A375 (cell line): ENCODE results near the genes KCNT2 and ASPM.

GRCh38 chr1:195721390-195722143, 886.7 kb downstream of the KCNT2 start:
- RAMPAGE, long total RNA: no peak

- RAMPAGE, long total RNA: start-site peak on the minus strand at chr1:196608793-196608896, 11 and 8 reads in 2 replicates
Observed at GRCh38 chr1:196608303-196609442, at the start of gene KCNT2. Gene KCNT2, minus strand, starts transcription at chr1:196608440.

DNA sequence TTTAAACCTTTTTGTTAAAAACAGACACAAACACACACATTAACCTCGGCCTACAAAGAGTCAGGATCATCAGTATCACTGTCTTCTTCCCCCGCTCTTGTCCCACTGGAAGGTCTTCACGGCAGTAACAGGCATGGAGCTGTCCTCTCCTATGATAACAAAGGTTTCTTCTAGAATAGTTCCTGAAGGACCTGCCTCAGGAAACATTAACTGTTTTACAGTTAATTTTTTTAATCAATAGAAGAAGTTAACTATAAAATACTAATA, 2.9 kb downstream of the CFHR1 start:
- RAMPAGE, long total RNA: no peak

GRCh38 chr1:196907878-196908227, 20.0 kb downstream of the CFHR4 start:
- RAMPAGE, long total RNA: no peak

- RAMPAGE, long total RNA: no peak
Observed at GRCh38 chr1:197066316-197066627, 788 bp downstream of the F13B start.

DNA sequence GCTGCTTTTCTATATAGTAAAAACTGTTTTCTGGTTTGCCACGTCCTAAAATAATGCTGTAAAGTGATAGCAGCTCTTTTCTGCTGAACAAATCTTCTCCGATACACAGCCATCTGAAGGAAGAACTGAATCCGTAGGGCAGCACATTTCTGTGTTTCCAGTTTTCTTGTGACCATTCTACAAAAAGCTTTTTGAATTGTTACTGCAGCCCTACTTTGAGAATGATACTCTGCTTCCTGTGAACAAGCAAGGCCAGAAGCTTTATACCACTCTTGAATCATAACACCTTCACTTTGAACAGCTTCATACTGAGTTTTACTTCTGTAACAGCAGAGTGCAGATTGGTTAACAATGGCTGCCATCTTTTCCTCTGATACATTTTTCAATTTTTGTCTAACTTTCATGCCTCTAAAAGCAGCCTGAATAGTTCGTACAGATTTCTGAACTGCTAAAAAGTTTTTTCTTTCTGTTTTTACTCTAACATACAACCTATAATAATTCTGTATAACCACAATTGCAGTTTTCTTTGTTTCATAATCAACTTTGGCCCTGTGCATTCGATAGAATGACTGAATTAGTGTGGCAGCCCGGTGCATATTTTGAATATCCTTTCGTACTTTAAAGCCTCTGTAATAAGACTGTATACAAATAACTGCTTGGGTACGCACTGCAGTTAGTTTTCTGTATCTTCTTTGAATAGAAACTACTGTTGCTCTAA, 33.7 kb upstream of the F13B start:
- RAMPAGE, long total RNA: no peak

- RAMPAGE, long total RNA: start-site peak on the minus strand at chr1:197146595-197146646, 20 and 23 reads in 2 replicates
Observed at GRCh38 chr1:197145780-197146766, at the start of gene ASPM. Gene ASPM, minus strand, starts transcription at chr1:197146669.

- RAMPAGE, long total RNA: no peak
Observed at GRCh38 chr1:197783515-197784029, 8.3 kb upstream of the DENND1B start.

- RAMPAGE, long total RNA: no peak
Observed at GRCh38 chr1:198076327-198076591, 80.5 kb upstream of the NEK7 start.

DNA sequence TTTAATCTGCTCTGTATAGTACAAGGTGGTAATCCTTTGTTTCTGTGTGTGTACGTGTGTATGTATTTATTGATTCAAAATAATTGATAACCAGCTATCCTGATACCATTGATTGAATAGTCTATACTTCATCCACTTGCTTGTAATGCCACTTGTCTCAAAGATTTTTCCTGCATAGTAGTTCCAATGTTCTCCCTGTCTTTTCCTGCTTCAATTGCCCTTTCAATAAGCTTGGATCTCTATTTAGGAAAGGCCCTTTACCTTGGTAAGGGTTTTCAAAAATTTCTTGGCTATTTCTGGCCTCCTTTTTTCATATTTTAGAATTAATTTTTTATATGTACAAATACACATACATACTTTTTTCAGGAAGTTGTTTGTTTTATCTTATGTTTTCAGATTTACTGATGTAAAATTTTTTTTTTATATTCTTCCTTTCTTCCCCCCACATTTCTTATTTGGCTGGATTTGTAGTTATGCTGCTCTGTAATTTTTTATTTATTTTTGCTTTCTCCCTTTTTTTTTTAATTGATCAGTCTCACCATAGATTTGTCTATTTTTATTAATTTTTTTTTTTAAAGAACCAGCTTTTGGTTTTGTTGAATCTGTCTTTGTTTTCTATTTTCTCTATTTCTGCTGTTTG, 35.1 kb downstream of the NEK7 start:
- RAMPAGE, long total RNA: no peak

GRCh38 chr1:198193551-198194300, 36.9 kb downstream of the NEK7 start:
- RAMPAGE, long total RNA: no peak

- RAMPAGE, long total RNA: no peak
Observed at GRCh38 chr1:198282610-198283496, 126.1 kb downstream of the NEK7 start.

DNA sequence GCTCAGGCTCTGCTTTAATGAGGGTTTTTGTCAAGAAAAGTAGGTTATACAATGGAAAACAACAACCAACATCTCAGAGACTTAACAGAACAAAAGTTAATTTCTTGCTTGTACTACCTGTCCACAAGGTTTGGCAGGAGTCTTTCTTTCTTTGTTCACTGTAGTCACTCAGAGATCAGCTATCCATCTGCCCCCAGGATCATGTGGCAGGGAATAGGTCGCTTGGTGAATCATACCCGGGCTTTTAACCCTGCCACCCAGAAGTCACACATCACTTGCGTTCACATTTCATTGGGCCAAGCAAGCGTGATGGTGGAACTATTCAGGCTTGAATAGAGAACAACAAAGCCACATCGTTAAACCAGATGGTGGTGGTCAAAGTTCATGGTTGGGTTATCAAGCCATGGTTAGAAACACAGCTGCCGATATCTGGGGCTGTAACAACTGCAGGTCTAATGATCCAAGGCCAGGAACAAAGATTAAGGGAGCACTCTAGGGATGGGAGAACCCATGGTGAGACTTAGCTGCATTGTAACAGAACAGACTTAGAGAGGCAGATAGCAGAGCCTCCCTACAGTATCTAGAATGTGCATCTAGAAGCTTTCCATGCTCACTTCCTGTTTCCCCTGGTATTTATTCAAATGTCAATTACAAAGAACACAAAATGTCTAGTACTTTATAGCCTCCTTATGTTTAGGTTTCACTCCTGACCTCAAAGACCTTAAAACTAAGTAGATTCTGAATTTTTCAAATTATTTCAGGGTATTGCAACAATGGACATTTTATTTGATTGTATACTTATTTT, 40.0 kb upstream of the PTPRC start:
- RAMPAGE, long total RNA: no peak

- RAMPAGE, long total RNA: no peak
Observed at GRCh38 chr1:198619796-198620205, 19.0 kb upstream of the PTPRC start.

- RAMPAGE, long total RNA: no peak
Observed at GRCh38 chr1:198678407-198678839, 39.6 kb downstream of the PTPRC start.

GRCh38 chr1:198694391-198694679, 55.5 kb downstream of the PTPRC start:
- RAMPAGE, long total RNA: no peak

DNA sequence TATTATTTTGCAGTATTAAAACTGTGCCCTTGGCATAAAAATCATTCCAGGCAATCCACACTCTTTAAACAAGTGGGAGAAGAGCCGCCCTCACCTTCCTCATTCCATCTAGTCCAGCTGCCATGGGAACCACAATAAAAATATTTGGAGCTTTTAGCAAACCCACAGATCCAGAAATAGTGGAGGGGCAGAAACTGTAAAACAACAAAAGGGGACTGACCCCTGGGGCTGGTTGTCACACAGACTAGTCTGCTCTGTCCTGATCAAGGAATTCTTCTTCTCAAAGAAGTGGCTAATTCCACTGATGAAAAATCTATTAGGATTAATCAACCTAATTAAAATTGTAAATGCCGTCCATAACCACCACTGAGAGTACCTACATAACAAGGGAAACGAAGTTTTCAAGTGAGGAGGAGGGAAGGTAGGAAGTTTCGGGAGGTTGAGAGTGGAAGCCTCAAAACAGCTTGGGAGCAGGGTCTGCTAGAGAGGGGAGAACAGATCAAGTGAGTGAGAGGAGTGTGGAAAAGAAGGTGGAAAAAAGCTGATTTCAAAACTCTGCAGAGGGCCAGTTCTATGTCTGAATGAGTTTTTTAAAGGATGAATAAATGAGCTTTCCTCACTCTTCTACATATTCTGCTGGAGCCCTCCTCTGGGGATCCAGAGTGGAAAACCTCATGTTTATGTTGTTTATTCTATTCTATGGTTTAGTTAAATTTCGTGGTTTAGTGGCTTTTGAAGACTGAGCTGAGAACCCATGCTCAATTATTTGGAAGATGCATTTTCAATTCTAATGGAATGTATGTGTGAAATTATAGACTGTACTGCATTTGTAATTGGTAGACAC, 61.8 kb downstream of the PTPRC start:
- RAMPAGE, long total RNA: no peak

DNA sequence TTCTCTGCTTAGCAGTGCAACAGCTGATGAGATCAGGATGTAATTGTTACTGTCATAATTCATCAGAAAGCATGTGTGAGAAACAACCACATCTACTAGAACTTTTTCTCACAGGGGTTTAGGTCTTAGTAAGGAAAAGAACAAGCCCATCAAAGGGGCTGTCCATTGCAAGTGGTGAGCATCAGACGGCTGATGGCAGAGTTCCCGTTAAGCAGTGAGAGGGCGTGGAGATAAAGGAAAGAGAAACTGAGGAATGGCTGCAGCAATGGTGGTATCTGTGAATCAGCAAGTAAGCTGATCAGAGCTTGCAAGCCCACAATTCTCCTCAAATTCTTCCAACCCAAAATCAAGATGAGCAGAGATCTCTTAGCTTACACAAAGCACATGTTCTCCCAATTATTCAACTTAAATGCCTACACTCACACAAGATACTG, 64.7 kb downstream of the PTPRC start:
- RAMPAGE, long total RNA: no peak

- RAMPAGE, long total RNA: no peak
Observed at GRCh38 chr1:198711669-198712130, 72.9 kb downstream of the PTPRC start.

- RAMPAGE, long total RNA: no peak
Observed at GRCh38 chr1:198749234-198749659, 110.4 kb downstream of the PTPRC start.